ENCODE data around the gene PRR29.

DNA sequence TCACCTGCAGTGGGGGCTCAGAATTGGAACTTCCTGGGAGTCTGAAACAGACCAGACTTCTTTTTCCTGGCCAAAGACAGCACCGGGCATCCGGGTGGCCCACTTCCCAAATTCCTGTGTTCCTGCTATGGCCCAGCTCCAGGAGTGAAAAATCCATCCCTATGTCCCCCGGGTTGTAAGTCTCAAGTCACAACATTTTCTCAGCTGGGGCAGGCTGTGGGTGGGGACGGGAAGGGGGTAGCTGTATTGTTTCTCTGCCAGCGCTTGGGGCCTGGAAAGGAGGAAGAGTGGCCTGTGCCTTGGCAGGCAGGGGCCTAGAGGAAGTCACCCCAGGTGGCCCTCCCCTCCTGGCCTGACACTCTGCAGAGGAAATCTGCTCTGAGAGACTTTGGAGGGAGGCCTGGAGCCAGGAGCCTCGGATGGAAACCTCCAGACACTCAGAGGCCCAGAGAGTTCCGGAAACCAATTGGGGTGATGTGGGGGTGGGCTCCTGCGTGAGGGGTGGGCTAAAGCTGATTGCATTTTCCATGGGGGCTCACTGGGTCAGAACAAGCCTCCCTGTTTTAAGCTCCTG is 10.6 kb upstream of the SCN4A start:
- PRO-cap: no peak
- RAMPAGE, long total RNA: no peak
- RRBS: 20% methylated on average over 2 of the region's 8 CpGs

DNA sequence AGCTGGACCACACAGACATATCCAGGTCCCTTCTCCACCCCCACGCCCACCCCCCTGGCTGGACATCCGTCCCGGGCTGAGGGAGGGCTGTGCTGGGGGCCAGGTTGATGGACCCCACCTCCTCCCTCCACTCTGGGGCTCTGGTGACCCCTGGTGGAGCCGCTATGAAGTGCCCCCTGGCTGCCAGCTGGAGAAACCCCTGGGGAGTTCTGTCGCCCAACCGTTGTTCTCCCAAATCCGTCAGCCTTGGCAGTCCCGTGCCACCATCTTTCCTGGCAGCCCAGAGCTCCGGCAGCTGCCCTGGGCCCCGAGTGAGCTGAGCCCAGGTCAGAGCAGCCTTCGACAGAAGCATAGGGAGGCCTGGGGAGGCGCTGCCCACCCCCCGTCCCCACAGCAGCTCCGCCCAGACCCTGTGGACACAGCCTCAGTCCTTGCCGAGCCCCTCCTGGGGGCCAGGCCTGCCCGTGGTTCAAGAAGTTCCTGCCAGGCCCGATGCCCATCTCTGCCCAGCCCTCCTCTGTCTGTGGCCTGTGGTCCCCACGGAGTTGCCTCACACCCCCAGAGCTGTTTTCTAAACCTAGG is 7.6 kb upstream of the PRR29 start:
- PRO-cap: no peak
- RAMPAGE, long total RNA: no peak
- RRBS: no CpG with 5 or more reads among the region's 18 CpGs

GRCh38 chr17:63997626-63998821 is at the start of gene PRR29:
Gene PRR29, plus strand, starts transcription at chr17:63998351.
- PRO-cap: no peak
- RAMPAGE, long total RNA: no peak
- RRBS: under 1% methylated on average over 10 of the region's 67 CpGs

GRCh38 chr17:64016463-64016903 is 4.0 kb downstream of the ICAM2 start:
- PRO-cap: no peak
- RAMPAGE, long total RNA: no peak
- RRBS: no CpG with 5 or more reads among the region's 4 CpGs

- PRO-cap: no peak
- RAMPAGE, long total RNA: no peak
- RRBS: no CpG with 5 or more reads among the region's 5 CpGs
These were observed 3.6 kb upstream of the ERN1 start for GRCh38 chr17:64133539-64133863.

DNA sequence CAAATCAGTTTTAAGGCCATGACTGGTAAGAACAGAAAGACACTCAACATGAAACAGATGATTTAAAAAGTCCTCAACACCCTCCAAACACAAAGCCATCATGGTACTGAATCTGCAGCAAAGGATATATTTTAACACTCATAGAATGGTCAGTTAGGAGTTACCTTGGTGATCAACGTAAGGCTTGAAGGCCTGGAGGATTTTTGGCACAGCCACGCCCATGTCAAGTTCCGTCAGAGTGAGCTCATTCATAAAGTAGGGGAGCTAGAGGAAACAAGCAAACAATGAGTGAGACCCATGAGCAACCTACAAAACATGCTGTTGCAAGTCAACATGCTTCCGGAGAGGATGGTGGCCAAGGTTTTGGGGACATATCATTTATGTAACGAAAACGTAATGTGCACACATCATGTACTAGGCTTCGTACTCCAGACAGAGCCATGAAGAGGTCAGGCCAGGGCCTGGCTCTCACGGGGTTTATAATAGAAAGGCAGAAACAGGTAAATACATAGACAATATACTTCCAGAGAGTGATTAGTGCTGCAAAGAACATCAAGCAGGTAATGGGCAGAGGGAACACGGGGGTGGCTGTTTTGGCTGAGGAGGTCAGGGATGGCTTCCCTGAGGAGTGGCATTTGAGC is 41.1 kb upstream of the ERN1 start:
- PRO-cap: no peak
- RAMPAGE, long total RNA: no peak
- RRBS: no CpG with 5 or more reads among the region's 9 CpGs

DNA sequence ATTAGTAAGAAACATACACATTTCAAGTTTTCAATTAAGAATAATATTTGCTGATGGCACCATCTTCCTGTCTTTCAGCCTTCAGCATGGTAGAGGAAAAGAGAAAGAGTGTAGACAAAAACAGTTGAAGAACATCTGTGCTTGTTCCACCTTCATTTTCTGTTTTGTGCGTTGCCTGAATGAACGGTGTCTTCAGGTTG is 59.9 kb upstream of the TEX2 start:
- PRO-cap: no peak
- RAMPAGE, long total RNA: no peak
- RRBS: no CpG with 5 or more reads among the region's 2 CpGs

DNA sequence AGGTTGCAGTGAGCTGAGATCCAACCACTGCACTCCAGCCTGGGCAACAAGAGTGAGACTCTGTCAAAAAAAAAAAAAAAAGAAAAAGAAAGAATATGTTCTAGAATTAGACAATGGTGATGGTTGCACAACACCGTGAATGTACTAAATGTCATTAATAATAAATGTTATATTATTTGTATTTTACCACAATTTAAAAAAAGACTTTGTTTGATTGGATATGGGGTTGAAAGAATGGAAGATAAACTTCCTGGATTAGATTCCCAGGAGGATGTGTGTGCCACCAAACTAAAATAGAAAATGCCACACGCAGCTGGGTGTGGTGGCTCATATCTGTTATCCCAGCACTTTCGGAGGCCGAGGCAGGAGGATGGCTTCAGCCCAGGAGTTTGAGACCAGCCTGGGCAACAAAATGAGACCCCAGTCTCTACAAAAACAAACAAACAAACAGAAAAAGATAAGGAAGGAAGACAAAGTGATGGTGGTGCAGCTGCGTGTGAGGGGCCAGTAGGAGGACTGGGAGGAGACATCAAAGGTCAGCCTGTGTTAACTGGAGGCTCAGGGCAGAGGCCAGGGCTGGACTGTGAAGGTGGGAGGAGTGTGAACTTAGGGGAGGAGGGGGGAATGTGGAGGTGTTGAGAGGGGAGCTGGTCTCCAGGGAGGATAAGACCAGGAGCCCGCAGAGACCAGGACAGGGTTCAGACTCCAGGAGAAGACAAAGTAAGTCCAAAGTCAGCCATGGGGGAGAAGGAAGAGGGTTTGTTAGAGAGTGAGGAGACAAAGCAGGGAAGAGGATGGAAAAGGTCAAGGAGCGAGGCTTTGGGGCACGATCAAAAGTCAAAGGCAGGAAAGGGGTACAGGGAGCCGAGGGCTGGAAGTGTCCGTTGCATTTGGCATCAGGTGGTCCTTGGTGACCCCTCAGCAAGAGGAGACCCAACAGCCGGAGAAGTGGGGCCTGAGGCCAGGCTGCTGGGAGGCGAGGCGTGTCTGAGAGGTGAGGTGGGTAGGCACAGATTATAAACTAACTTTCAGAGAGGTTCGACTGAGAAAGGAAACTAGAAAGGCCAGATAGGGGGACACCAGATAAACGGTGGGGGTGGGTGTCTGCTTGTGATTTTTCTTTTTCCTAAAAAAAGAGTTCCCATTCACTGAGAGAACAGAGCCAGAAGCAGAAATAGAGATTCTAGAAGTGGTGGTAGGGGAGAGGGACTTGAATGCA is 3.9 kb downstream of the PECAM1 start:
- PRO-cap: no peak
- RAMPAGE, long total RNA: no peak
- RRBS: no CpG with 5 or more reads among the region's 15 CpGs

DNA sequence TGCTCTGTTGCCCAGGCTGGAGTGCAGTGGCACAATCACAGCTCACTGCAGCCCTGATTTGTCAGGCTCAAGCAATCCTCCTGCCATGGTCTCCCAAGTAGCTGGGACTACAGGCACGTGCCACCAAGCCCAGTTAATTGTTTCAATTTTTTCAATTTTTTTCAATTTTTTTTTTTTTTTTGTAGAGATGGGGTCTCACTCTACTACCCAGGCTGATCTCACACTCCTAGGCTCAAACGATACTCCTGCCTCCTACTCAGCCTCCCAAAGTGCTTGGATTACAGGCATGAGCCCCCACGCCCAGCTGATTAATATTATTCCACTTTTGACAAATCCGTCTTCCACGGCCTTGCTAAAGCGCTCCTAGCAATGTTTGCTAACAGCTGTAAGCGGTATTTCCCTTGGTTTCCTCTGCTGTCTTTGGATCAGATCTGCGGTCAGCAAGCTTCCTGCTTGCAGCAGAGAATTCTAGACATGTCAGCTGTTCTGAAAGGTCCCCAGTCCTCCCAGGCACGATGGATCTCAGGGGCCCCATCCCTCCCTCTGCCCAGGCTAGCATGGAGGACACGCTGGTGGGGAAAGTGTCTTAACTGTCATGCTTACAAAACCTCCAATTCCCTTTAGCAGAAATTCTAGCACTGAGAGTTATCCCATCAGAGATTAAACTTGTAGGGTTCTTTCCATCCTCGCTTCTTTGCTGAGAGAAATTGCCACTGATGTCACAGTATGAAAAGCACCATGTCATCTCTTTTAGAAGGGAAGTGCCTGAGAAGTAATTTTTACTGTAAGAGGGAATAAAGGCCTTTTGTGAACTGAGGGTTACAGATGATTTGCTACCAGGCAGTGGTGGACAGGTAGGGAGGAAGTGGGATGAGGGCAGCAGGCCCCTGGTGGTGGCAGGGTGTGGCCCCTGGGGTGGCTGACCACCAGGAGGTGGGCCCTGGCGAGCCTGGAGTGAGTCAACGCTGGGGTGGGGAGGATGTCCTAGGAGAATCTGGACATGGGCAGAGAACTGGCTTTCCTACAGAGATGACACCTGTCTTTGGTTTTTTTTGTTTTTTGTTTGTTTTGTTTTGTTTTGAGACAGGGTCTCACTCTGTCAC is 6.6 kb upstream of the MILR1 start:
- PRO-cap: no peak
- RAMPAGE, long total RNA: no peak
- RRBS: no CpG with 5 or more reads among the region's 13 CpGs

DNA sequence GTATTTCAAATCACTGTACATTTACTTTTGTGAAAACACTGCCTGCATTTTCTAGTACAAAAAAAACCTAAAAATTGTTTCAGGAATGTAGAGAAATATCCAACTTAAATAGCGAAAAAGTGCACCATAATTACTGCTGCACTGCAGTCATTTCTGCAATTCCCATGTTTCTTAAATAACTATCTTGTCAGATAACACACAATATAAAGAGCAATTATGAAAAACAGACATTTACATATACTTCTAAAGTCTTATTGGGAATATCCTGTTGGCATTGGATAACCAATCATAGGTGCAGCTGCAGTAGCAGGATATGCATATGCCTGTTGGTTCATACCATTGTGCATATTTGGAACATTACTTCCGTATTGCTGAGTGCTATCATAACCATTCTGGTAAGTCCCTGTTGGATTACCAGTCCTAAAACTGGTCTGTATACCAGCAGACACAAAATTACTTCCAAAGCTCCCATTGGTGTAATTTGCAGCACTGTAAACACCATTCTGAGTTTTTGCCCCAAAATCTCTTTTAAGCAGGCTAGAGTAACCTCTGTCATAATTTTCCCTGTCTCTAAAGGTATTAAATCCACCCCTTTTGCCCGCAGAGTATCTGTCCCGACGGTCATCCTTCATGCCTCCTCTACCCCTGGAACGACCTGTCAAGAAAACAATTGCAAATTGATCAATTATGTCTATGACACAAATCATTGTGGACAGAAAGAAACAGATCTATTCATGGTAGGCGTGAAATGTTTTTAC is 3.0 kb upstream of the POLG2 start:
- PRO-cap: no peak
- RAMPAGE, long total RNA: no peak
- RRBS: no CpG with 5 or more reads among the region's 7 CpGs

GRCh38 chr17:64505089-64506042 is 723 bp downstream of the DDX5 start:
- PRO-cap: bidirectional peak, plus-strand start at chr17:64505544, minus-strand start at chr17:64505522
- RAMPAGE, long total RNA: no peak
- RRBS: 2% methylated on average over 25 of the region's 64 CpGs

DNA sequence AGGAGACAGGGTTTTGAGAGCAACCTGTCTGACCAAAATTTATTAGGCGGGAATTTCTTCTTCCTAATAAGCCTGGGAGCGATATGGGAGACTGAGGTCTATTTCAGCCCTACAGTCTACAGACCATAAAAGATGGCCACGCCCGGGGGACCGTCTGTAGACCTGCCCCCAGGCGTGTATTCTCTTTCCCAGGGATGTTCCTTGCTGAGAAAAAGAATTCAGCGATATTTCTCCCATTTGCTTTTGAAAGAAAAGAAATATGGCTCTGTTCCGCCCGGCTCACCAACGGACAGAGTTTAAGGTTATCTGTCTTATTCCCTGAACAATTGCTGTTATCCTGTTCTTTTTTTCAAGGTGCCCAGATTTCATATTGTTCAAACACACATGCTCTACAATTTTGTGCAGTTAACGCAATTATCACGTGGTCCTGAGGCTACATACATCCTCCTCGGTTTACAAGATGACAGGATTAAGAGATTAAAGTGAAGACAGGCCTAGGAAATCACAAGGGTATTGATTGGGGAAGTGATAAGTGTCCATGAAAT is 4.5 kb downstream of the CEP95 start:
- PRO-cap: no peak
- RAMPAGE, long total RNA: no peak
- RRBS: 100% methylated on average over 3 of the region's 13 CpGs

DNA sequence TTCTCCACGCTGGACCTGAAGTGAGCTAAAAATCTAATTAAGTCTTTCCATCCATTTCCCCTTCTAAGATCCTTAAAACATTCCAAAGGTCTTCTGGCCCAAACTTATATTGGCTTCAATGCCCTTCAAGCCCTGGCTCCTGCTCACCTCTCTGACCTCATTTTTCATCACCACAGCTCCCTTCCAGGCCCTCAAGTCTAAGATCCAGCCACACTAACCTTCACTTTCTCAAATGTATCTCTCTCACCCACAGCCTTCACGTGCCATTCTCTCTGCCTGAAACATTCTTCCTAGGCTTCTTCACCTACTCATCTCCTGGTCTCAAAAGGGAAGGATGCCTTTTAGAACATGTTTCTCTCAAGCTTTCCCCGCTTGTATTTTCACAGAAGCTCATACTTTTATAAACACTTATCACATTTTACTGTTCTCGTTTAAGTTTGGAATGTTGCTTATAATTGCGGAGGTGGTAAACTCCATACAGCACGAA is 50.3 kb downstream of the SMURF2 start:
- PRO-cap: no peak
- RAMPAGE, long total RNA: no peak
- RRBS: no CpG with 5 or more reads among the region's 6 CpGs

- PRO-cap: no peak
- RAMPAGE, long total RNA: no peak
- RRBS: no CpG with 5 or more reads among the region's 50 CpGs
These were observed 114.8 kb upstream of the SMURF2 start for GRCh38 chr17:64776532-64777753.

GRCh38 chr17:64985548-64986328 is 66.5 kb upstream of the LRRC37A3 start:
- PRO-cap: no peak
- RAMPAGE, long total RNA: no peak
- RRBS: no CpG with 5 or more reads among the region's 11 CpGs

- PRO-cap: no peak
- RAMPAGE, long total RNA: no peak
- RRBS: no CpG with 5 or more reads among the region's 11 CpGs
These were observed 39.3 kb downstream of the GNA13 start for GRCh38 chr17:65017129-65017687.

- PRO-cap: no peak
- RAMPAGE, long total RNA: no peak
- RRBS: no CpG with 5 or more reads among the region's 7 CpGs
These were observed 19.3 kb downstream of the GNA13 start for GRCh38 chr17:65036920-65037951.

DNA sequence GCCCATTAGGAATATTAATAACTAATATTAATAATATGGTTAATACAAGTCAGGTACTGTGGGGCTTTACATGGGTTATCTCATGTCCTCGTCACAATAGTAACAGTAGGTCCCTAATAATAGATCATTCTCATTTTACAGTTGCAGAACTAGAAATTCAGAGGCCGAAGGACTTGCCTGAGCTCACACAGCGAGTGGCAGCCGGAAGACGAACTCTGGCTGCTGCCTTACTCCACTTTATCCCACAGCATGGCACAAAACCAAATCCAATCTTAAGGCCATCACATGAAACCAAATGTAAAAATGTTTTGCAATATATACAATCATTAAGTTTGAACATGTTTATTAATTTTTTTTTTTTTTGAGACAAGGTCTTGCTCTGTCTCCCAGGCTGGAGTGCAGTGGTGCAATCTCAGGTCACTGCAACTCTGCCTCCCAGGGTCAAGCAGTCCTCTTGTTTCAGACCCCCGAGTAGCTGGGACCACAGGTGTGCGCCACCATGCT is 13.5 kb downstream of the GNA13 start:
- PRO-cap: no peak
- RAMPAGE, long total RNA: no peak
- RRBS: no CpG with 5 or more reads among the region's 7 CpGs

DNA sequence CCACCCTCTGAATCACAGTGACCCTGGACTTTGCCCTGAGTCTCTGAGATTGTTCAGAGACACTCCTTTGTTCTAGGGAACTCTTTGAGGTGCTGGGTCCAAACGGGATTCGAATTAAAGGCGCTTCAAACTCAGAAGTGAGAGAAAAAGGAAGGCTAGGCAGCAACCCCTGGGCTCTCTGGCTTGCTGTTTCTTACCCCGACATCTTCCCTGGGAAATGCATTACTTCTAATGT is 16.3 kb upstream of the GNA13 start:
- PRO-cap: no peak
- RAMPAGE, long total RNA: no peak
- RRBS: no CpG with 5 or more reads among the region's 4 CpGs

GRCh38 chr17:65283495-65284122 is 146.4 kb downstream of the RGS9 start:
- PRO-cap: no peak
- RAMPAGE, long total RNA: no peak
- RRBS: no CpG with 5 or more reads among the region's 9 CpGs

Data from lung (tissue), 4 donors.